Karpas-422 (cell line): ENCODE data around the genes IFIT3 and IFIT1.

- PRO-cap = no peak
- RAMPAGE, long total RNA = no peak
Measured at GRCh38 chr10:87887386-87887667, 23.9 kb downstream of the PTEN start.

DNA sequence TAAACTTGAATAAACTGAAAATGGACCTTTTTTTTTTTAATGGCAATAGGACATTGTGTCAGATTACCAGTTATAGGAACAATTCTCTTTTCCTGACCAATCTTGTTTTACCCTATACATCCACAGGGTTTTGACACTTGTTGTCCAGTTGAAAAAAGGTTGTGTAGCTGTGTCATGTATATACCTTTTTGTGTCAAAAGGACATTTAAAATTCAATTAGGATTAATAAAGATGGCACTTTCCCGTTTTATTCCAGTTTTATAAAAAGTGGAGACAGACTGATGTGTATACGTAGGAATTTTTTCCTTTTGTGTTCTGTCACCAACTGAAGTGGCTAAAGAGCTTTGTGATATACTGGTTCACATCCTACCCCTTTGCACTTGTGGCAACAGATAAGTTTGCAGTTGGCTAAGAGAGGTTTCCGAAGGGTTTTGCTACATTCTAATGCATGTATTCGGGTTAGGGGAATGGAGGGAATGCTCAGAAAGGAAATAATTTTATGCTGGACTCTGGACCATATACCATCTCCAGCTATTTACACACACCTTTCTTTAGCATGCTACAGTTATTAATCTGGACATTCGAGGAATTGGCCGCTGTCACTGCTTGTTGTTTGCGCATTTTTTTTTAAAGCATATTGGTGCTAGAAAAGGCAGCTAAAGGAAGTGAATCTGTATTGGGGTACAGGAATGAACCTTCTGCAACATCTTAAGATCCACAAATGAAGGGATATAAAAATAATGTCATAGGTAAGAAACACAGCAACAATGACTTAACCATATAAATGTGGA lies 102.3 kb downstream of the PTEN start:
- PRO-cap = no peak
- RAMPAGE, long total RNA = no peak

- PRO-cap = no peak
- RAMPAGE, long total RNA = no peak
Measured at GRCh38 chr10:88840709-88841306, 10.8 kb downstream of the ANKRD22 start.

DNA sequence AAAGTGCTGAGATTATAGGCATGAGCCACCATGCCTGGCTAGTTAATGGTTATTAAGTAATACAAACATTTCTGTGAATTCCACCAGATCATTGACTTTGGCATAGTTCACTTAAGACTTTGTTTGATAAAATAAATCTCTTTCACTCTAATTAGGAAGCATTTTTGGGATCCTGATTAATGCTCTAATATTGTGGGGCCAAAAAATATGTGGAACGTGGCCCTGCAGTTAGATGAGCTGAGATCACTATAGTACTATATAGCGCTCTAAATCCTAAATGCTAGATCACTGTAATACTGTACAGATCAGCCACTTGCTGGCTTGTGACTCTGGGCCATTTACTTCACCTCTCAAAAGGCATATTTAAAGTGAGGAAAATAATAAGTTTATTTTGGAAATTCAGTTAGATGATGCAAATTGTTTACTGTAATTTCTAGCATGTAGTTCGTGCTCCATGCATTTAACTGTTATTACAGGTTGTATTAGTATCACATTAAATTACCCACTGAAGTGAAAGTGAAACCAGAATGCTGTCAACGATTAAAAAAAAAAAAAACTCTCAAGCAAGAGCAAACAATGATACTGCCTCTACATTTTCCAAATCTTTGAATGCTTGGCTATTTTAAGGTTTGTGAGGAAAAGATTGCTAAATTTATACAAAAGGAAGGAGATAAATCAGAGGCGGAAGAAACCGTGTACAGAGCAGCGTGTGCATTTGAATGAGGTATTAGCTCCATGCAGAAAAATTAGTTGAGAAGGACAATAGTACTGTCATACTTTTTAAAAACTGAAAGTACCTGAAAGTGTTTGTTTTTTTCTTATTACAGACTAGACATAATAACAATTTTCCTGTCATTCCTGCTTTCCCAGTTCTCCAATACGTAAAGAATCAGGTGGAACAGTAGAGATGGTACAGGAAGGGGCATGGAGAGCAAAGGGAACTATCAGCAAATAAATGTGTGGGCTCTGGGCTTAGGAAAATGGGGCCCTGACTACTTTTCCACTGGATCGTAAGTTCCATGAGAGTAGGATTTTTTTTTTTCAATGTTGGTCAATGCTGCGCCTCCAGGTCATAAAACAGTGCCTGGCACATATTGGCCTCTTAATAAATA lies 15.6 kb upstream of the FAS start:
- PRO-cap = no peak
- RAMPAGE, long total RNA = no peak

GRCh38 chr10:88982801-88983125 lies 7.8 kb upstream of the FAS start:
- PRO-cap = no peak
- RAMPAGE, long total RNA = no peak

- PRO-cap = no peak
- RAMPAGE, long total RNA = no peak
Measured at GRCh38 chr10:89122479-89123081, 84.5 kb downstream of the CH25H start.

DNA sequence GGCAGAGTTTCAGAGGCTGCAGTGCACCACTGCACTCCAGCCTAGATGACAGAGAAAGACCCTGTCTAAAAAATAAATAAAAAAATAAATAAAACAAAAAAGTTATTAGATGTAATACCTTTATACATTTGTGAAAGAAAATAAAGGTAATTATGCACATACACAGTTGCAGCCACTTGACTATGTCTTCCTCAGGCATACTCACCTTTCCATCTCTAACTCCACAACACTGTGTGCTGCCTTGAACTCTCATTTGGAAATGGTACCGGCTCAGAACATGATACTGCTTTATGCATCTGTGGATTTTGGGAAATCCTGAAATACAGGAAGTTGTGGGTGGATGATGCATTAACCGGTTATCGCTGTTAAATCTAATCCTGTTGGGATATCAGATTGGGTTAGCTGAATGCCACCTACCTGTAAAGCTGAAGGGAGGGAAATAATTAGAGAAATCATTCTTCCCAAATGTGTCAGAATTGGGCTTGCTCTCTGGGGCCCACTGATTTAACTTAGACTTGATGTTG lies 54.1 kb downstream of the CH25H start:
- PRO-cap = no peak
- RAMPAGE, long total RNA = no peak

GRCh38 chr10:89284001-89284693 lies 17.7 kb upstream of the IFIT2 start:
- PRO-cap = no peak
- RAMPAGE, long total RNA = no peak

DNA sequence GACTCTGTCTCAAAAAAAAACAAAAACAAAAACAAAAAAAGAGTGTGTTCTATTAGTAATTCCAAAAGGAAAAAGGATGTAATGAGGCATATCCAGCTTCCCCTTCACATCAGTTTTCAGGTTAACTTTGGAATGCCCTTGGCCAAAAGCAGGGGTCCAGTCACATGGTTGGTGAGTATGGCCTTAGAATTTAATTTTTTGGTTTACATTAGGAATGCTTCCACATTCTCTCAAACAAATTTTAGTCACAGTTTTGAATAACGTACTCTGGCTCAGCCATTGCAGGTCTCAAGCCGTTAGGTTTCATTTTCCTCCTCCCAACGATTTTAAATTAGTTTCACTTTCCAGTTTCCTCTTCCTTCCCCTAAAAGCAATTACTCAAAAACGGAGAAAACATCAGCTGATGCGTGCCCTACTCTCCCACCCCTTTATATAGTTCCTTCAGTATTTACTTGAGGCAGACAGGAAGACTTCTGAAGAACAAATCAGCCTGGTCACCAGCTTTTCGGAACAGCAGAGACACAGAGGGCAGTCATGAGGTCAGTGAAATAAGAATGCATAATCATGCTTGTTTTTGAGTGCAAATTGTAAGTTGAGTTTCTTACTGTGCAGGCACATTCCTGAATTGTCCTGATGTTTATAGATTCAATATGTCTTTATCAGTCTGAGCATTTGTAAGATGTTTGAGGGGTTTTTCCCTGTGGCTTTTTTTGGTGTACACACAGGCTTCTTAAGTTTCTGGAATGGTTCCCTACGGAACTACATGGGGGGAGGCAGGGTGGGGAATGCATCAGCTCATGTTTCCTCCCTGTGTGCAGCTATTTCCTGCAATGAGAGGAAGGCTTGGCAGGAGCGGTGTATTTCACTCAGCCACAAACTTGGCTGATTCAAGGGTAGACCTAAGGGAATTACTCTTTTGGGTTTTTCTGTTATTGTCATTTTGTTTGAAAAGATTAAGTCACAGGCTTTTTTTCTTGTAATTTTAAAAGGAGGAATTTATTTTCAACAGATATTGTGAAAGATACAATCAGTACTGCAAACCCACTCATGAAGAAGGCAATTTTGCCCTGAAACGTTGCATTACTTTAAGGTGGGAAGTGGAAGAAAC lies at the start of gene IFIT3:
TSS of gene IFIT3 (plus strand) at position 458 of the 1,108 bp plus-strand sequence.
- PRO-cap = no peak
- RAMPAGE, long total RNA = no peak

GRCh38 chr10:89392113-89392830 lies at the start of gene IFIT1:
IFIT1 (plus strand) TSS chr10:89392623.
- PRO-cap = no peak
- RAMPAGE, long total RNA = no peak

DNA sequence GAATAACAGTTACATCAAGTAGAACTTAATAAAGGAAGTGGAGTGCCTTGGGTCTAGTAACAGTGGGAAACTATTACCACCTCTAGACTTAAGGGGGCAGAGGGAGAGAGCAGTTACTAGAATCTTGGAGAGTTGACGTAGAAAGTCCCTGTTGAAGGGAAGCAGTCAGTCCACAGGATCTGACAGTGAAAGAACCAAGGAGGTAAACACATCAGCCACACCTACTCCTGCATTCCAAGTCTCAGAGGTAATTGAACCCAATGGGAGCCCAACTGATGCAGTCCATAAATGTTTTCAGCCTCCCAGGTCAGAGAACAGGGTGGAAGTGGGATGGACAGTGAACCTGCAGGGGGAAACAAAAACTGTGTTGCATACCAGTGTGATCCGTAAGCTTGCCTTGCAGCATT lies 57.3 kb downstream of the SLC16A12 start:
- PRO-cap = no peak
- RAMPAGE, long total RNA = no peak

DNA sequence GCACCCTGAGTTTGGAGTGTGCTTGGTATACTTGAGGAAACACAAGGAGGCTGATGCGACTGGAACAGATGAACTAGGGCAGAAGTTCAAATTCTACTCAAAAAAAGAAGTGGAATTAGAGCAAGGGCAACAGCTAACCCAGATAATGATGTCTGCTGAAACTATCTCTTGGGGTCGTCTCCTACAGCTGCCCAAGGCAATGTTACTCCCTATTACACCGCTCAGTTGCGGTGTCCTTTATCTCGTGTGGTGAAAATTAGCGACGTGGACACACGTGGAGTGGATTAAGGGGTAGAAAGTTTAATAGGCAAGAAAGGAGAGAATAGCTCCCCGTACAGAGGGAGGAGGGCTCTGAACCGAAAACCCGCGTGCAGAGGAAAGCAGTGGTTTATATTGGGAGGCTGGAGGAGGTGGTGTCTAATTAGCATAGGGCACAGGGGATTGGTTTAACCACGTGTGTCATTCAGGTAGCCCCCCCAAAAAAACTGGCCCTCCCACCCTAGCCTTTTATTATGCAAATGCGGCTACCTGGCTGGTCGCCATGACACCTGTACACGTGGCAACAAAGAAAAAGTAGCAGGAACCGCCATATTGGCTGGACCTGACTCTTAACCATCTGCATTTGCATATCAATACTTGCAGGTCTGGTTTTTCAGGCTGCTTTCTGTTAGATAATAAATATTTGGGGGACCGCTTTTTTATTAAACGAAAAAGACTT lies 23.3 kb upstream of the SLC16A12 start:
- PRO-cap = no peak
- RAMPAGE, long total RNA = no peak

DNA sequence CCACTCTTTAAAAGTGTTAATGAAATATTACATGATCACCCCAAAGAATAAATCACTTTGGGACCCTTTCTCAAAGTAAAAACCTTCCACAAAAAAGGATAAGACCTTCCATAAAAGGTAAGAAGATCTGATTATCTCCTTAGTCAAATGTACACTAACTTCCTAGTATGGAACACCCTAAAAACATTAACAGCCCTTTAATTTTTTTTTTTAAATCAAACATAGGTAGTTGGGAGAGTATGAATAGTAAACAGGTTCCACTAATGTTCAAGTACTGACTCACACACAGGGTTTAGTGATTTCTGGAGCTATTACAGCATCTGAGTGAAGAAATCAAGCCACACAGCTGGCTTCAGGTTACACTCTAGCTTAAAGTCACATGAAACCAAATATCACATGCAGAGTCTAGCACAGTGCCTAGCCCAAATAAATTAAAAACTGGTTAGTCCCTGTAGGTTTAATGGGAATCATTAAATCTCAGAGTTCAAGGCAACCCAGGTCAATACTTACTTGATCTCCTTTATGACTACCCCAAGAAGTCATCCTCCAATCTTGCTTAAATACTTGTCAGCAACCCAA lies 11.6 kb downstream of the PANK1 start:
- PRO-cap = no peak
- RAMPAGE, long total RNA = no peak

DNA sequence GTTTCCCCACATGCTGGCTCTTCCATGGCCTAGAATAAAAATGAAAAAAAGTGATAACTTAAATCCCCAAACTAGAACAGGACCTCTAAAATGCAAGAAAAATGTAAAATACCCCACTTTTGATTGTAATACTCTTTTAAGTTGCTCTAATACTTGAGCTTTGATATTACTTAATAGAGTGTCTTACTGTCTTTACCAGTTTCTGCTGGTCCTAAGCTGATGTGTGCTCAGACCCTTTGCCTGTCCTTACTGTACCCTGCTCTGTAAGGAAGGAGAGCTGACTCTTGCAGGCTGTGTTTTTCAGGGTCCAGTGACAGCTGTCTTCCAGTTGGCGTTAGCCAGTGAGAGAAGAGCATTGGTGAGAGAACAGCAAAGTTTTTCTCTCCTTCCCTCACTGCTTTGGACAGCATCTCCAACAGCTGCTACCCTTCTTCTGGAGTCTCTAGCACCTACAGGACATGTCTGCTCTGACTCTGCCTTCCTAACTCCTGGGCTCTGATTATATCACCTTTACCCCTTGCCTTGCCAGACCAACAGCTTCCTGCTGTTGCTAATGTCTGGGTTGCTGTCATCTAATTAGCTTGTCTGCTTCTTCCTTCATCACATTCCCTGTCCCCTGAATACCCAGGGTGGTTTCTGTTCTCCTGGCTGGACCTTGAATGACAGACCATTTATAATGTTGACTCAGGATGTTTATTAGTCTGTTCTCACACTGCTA lies 23.3 kb upstream of the PANK1 start:
- PRO-cap = no peak
- RAMPAGE, long total RNA = no peak

DNA sequence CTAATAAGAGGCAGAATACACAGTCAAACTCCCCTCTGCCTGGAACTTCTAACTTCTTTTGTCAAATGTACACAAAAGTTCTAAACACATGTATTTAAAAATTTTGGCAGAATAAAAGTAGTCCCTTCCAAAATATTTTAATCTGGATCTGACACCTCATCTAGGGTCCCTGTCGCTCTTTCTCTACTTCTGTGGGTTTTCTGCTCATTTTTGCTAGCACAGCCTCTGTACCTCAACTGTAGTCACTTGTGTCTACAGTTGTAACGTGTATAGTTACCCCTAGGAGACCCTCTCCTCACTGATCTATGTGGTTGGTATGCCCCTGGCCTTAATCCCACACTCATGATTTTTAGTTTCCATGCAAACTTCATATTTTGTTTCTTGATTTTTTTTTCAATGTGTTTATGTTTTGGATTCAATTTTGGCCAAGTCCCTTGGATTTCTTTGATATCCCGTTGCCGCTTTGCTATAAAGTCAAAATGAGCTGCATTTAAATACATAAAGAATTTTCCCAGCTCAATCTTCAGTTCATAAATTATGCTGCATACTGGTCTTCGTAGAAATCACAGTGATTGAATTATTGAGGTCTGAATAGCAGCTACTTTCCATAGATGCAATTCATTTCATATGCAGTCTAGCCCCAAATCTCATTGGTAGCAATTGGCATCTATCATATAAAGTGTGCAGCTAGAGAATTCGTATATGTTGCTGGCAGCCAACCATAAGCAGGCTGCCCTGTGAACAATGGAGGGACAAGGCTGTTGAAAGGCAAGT lies 4.0 kb downstream of the ANKRD1 start:
- PRO-cap = no peak
- RAMPAGE, long total RNA = no peak

DNA sequence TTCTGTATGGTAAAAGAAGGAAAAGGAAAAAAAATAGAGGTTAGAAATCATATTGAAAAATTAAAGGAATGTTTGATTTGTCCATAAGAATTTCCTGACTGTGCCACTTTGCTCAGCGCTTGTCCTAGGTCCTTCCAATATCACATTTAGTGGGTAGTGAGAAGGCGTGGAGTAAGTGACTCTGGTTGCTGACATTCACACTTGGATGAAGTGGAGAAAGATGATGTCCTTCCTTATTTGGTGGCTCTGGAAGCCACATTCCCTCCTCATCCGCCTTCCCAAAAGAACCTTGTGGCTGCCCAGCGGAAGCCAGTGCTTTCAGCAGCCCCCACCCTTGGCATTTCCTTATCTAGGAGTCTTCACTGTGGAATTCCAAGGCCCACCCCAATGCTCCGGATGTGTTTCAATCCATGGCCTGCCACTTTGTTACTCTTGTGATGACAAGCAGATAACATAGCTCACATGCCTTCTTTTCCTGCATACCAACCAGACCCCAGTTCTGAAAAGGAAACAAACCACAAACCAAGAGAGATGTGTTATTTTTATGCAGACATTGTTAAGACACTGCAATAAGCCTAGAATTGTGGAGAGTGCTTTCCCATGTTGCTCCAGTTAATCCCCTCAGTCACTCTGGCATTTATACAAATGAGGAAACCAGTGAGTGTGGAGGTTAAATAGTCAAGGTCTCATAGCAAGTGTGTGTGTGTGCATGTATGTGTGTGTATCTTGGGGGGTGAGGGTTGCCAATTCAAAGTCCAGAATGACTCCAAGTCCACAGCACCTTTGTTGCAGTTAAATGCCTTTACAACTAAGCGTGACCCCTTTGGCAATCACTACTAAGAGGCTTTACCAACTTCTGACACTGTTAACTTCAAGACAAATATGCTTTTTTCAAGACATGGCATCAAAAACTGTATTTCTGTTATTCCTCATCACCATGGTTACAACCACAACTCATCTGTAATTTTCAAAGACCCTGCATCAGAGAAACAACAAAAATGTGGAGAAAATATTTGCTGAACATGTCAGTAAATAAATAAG lies 10.3 kb upstream of the ANKRD1 start:
- PRO-cap = no peak
- RAMPAGE, long total RNA = no peak

DNA sequence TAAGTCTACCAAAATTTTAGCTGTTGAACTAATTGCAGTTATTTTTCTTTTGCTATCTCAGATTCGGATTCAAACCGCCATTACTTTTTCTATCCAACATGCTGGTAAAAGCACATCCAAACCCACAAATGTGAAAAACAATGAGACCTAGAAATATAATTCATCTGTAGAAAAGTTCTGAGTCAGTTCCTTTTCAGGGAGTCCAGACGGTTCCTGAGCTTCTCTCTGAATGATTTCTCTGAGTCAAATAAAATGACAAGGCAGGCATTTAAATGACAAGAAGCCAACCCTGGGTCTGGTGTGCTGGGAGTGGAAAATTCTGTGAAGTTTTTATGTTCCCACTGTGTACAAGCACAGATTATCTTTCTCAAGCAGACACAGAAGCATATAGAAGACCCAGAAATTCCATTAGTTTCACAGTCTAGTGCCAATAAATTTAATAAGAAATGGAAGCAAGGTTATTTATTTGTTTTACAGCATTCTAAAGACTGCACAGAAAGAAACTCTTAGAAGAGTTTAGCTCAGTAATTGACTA lies 96.3 kb upstream of the ANKRD1 start:
- PRO-cap = no peak
- RAMPAGE, long total RNA = no peak

GRCh38 chr10:91163208-91164271 lies 56.9 kb upstream of the PCGF5 start:
- PRO-cap = no peak
- RAMPAGE, long total RNA = no peak

DNA sequence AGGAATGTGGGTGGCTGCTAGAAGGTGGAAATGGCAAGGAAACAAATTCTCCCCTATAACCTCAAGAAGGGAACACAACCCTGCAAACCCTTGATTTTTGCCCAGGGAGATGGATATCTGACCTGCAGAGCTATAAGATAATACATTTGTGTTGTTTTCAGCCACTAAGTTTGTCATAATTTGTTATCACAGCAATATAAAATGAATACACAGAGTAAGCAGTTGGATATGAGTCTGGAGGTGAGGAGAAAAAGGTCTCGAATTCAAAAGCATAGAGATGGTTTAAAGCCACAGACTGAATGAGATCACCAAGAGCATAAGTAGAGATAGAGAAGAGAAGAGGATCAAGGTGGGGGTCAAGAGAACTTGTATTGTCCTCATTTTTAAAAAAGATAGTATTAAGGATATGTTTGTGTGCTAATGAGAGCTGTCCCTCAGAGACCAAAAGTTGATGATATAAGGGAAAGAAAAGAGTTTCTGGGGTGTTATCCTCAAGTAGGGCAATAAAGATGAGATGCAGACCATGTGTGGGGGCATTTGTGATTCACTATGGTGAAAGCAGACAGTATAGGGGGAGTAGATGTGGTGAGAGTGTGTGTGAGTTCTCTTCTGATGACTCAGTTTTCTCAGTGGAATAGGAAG lies 25.9 kb upstream of the PCGF5 start:
- PRO-cap = no peak
- RAMPAGE, long total RNA = no peak

GRCh38 chr10:91223664-91223998 lies 3.2 kb downstream of the PCGF5 start:
- PRO-cap = no peak
- RAMPAGE, long total RNA = no peak